ENCODE measurements around a stretch of chr6.

DNA sequence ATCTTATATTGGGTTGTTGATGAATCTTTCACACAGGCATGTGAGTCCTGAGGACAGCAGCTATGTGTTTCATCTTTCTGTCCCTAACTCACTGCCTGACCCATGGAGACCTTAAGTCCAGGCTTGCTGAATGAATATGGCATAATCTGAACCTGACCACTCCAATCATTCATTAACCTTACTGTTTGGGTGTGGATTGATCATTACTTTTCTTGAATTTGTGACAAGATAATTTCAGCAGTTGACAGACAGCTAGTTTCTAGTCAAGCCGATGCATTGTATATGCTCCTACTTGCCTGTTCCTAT lies 27.3 kb upstream of the TSPYL1 start:
- PRO-cap = no peak
- RAMPAGE, long total RNA = no peak

DNA sequence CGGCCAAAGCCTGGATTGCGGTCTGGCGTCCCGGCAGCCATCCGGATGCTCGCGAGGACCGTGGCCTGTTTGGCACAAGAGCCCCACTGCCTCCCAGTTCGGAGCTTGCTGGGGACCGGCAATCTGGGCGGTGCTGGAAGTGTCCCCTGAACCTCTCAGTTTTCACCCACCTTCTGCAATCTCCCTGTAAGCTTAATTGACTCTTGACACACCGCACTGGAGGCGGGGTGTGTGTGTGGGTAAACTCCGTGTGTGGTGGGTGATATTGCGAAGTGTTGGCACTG lies 816 bp downstream of the FAM162B start:
- PRO-cap = no peak
- RAMPAGE, long total RNA = no peak

GRCh38 chr6:116909057-116909371 lies 32.0 kb downstream of the RFX6 start:
- PRO-cap = no peak
- RAMPAGE, long total RNA = no peak

- PRO-cap = no peak
- RAMPAGE, long total RNA = no peak
These were observed 2.5 kb downstream of the NUS1 start for GRCh38 chr6:117677497-117678536.

DNA sequence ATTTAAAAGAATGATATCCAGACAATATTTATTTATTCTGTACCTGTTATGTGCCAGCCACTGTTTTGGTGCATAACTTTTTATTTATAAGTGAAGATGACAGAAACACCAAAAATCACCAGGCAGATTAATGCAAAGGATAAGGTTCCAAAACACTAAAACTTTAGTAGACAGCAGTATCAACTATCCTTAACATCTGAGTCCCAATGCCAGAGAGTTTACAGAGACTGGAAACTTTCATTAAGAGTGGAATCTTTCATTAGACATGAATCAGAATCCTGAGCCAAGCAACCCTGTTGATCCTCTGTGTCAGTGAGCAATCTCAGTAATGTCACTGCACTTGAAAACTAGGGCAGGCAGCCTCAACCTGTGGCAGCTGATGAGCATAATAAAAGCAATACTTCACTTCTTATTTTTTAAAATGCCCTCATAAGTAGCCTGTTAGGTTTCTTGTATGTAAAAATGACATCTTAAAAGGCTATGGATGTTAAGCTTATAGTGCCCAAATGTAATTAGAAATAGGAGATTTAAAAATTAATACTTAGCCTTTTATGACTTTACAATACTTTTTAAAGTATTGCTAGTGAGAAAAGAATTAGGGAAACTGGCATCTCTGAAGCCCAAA lies 252.7 kb upstream of the PLN start:
- PRO-cap = no peak
- RAMPAGE, long total RNA = no peak

- PRO-cap = no peak
- RAMPAGE, long total RNA = no peak
These were observed 21.9 kb upstream of the PLN start for GRCh38 chr6:118526164-118526617.

- PRO-cap = no peak
- RAMPAGE, long total RNA = no peak
These were observed 13.6 kb upstream of the CEP85L start for GRCh38 chr6:118664902-118665505.

DNA sequence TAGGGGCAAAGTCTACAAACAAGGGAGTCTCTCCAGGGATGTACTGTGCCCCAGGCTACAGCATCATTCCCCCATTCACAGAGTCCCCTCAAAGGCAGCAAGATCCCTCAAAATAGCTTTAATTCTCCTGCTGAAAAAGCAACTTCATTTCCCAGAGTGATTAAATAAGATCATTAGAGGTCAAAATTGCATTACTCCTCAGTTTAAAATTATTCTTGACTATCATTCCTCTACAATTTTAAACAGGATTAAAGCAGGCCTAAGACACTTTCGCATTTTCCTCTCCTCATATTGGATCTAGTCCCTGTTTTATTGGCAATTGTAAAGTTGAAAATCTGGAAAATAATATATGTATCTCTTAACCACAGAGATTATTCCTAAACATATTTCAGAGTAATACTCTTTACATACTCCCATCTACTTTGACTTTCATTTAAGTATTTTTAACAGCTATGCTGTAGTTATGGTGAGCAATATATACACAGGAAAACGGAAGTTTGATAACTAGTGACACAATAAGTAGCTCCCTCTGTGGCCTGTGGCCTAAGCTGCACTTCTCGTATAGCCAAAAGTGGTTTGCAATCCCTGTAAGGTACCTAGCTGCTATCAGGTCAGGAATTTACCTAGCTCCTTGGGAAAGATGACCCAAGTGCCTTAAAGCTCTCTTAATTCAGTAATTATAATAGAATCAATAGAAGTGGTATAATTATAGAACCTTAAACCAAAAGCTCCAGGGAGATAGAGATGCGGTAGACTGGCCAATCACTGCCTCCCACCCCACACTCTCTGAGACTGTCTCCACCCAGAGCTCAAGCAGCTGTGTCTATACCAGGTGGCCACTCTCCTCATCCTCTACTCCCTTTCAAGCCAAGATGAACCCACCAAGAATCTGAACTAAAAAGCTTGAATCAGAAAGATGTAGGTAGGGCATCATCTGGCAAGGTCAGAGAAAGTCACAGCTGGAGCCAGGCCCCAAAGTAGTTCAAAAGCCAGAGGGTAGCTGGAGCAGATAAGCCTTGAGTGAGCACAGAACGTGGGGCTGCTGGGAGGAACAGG lies 85.2 kb upstream of the ASF1A start:
- PRO-cap = no peak
- RAMPAGE, long total RNA = no peak

DNA sequence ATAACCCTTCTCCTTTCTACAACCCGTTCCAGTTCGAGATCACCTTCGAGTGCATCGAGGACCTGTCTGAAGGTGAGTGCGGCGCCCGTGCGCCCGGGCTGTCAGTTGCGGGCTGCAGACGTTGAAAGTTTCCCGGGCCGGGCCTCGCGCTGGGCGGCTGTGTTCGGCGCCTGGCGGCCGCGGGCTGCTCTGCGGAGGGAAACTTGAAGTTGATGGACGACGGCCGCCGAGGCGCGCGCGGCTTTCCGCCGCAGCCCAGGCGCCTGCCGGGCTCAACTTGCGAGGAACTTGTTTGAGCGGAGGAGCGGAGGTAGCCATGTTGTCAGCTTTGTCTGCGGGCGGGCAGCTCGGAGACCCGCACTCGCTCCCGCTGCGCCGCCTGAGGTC lies 492 bp downstream of the ASF1A start:
- PRO-cap = no peak
- RAMPAGE, long total RNA = no peak

GRCh38 chr6:119023949-119024832 lies 54.3 kb downstream of the FAM184A start:
- PRO-cap = no peak
- RAMPAGE, long total RNA = no peak

- PRO-cap = no peak
- RAMPAGE, long total RNA = no peak
These were observed 547 bp upstream of the FAM184A start for GRCh38 chr6:119078911-119079511.

- PRO-cap = no peak
- RAMPAGE, long total RNA = no peak
These were observed 100.8 kb upstream of the FAM184A start for GRCh38 chr6:119179159-119179829.

GRCh38 chr6:119193714-119194354 lies 115.4 kb upstream of the FAM184A start:
- PRO-cap = no peak
- RAMPAGE, long total RNA = no peak

GRCh38 chr6:119269227-119270088 lies 80.1 kb downstream of the MAN1A1 start:
- PRO-cap = no peak
- RAMPAGE, long total RNA = no peak

GRCh38 chr6:119340018-119340236 lies 9.6 kb downstream of the MAN1A1 start:
- PRO-cap = no peak
- RAMPAGE, long total RNA = no peak

GRCh38 chr6:119372828-119373511 lies 23.4 kb upstream of the MAN1A1 start:
- PRO-cap = no peak
- RAMPAGE, long total RNA = no peak

GRCh38 chr6:122422594-122423063 lies 23.2 kb downstream of the HSF2 start:
- PRO-cap = no peak
- RAMPAGE, long total RNA = no peak

GRCh38 chr6:122568429-122568769 lies 41.8 kb upstream of the PKIB start:
- PRO-cap = no peak
- RAMPAGE, long total RNA = no peak

DNA sequence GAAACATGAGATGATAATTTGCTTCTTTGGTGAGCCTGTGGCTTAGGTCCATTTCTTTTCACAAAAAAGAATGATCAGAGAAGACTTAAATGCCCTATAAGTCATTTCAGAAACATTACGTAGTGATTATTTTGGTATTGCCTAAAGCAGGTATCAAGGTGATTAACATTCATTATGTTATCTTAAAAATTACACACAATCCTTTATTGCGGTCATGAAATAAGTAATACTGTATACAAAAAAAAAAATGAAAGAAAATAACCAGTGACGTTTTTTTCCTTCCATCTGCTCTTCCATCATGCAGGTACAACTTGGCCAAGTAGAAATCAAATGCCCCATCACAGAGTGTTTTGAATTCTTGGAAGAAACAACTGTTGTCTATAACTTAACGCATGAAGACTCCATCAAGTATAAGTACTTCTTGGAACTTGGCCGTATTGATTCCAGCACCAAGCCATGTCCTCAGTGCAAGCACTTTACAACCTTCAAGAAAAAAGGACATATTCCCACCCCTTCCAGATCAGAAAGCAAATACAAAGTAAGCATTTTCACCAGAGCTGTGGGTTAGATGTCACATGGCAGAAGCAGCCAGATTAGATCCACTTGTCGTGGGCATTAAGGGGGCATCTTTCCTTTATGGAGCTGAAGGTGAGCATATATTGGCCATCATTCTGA lies 82.8 kb downstream of the RNF217 start:
- PRO-cap = no peak
- RAMPAGE, long total RNA = no peak

GRCh38 chr6:125102691-125103397 lies 50.7 kb upstream of the TPD52L1 start:
- PRO-cap = no peak
- RAMPAGE, long total RNA = no peak